Measurements from ENCODE around the gene SNX17.

- PRO-cap: no peak
- RAMPAGE, long total RNA: no peak
Observed at GRCh38 chr2:26245685-26246397, 1.1 kb downstream of the HADHB start.

DNA sequence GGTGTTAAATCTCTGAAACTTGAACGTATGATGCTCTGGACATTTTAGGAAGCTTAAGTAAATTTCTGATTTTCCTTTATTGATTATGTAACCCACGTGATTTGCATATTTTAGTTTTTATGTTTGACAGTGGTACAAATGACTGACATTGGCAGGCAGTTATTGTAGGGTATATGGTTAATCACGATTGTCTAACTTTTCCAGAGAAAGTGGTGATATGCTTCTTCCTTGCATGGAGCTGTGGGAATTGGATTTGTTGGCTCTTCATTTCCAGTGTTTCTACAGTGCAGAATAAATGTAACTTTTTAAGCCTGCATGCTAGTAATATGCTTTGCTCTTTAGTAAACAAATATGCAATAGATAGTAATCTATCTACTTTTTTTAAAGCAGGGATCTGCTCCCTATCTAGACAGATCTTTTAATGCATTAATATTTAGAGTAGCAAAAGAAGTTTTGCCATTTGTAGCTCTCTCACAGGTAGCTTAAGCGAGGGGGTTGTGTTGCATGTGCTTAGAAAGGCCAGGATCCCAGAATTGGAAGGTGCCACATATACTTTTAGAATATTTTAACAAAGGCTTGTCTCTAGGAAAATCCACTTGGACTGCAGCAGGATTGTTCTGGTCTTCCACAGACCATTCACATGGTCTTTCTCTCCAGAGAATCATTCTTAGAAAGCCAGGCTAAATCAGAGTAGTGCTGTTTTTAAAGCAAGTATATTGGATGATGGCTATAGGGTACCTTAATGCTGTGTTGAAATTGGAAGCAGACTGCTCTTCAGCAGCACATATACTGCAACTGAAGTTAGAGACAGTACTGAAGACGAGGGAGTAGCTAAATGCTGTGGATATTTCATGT is 8.5 kb upstream of the DRC1 start:
- PRO-cap: no peak
- RAMPAGE, long total RNA: no peak

GRCh38 chr2:26423416-26423686 is 21.6 kb downstream of the DRC1 start:
- PRO-cap: no peak
- RAMPAGE, long total RNA: no peak

- PRO-cap: no peak
- RAMPAGE, long total RNA: no peak
Observed at GRCh38 chr2:26606739-26607269, 34.4 kb downstream of the CIB4 start.

DNA sequence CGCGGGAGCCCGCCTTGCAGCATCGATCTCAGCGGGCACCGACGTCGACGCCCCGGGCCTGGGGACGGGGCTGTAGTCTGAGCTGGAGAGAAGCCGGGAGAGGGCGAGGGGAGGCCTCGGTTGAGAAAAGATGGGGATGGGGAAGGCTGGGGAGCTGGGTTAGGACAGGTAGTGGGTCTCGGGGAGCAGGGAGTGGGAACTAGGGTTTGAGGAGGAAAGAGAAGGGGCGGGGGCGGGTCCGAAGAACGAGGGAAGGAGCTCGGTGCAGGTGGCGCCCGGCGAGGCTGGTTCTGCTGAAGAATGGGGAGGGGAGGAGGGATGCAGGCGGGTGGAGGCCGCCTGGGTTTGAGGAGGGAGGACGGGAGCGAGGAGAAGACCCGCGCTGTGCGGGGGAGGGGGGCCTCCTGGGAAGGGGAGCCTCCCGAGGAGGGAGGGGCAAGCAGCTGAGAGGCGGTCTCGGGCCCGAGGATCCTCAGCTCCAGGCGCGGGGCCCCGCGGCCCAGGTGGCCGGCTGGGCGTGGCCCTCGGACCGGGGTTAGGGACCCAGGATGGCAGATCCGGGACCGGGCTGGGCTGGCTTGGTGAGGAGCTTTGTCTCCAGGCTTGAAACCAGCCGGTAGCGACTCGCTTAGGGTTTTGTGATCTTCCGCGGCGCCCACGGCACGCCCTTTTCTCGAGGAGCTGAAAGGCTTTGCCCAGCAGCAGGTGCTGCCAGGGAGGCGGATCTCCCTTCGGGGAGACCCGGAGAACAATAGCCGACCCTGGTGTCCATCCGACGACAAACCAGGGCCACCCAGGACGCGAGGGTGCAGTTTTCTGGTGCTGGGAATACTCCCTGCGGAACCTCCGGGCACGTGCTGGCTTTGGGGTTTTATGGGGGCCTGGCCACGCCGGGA is 1.2 kb downstream of the DPYSL5 start:
- PRO-cap: no peak
- RAMPAGE, long total RNA: no peak

DNA sequence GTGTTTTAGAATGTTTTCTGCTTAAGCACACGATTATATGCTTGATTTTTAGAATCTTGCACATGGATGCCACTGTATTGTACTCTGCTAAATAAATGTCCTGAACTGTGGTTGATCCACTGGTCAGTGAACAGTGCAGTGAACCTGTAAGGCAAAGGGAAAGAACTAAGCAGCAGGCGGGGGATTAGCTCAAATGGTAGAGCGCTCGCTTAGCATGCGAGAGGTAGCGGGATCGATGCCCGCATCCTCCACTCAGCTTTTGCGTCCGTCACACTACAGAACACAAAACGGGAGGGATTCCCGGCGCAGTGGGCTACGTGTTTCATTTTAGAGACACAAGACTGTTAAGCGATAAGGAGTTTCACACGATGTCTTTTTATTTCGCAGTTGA is 437 bp upstream of the AGBL5 start:
- PRO-cap: no peak
- RAMPAGE, long total RNA: no peak

GRCh38 chr2:27095586-27095999 is 9.0 kb downstream of the KHK start:
- PRO-cap: no peak
- RAMPAGE, long total RNA: no peak

DNA sequence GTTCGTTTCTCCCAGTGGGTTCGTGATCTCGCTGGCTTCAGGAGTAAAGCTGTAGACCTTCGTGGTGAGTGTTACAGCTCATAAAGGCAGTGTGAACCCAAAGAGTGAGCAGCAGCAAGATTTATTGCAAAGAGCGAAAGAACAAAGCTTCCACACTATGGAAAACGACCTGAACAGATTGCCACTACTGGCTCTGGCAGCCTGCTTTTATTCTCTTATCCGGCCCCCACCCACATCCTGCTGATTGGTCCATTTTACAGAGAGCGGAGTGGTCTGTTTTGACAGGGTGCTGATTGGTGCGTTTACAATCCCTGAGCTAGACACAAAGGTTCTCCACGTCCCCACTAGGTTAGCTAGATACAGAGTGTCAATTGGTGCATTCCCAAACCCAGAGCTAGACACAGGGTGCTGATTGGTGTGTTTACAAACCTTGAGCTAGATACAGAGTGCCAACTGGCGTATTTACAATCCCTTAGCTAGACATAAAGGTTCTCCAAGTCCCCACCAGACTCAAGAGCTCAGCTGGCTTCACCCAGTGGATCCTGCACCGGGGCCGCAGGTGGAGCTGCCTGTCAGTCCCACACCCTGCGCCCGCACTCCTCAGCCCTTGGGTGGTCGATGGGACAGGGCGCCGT is 7.9 kb downstream of the CGREF1 start:
- PRO-cap: no peak
- RAMPAGE, long total RNA: no peak

GRCh38 chr2:27208357-27209116 is 3.3 kb upstream of the ATRAID start:
- PRO-cap: no peak
- RAMPAGE, long total RNA: no peak

GRCh38 chr2:27216452-27216766 is 760 bp upstream of the CAD start:
- PRO-cap: no peak
- RAMPAGE, long total RNA: no peak

GRCh38 chr2:27322021-27322902 is 635 bp downstream of the MPV17 start:
- PRO-cap: no peak
- RAMPAGE, long total RNA: no peak

- PRO-cap: bidirectional peak, plus-strand start at chr2:27370636, minus-strand start at chr2:27370281
- RAMPAGE, long total RNA: start-site peak on the plus strand at chr2:27370625-27370641, 136 and 93 reads in 2 replicates
Observed at GRCh38 chr2:27370516-27370799, at the start of gene SNX17. Gene SNX17, plus strand, starts transcription at chr2:27370616.

GRCh38 chr2:27371975-27372704 is 1.7 kb downstream of the SNX17 start:
- PRO-cap: no peak
- RAMPAGE, long total RNA: no peak

- PRO-cap: no peak
- RAMPAGE, long total RNA: no peak
Observed at GRCh38 chr2:27493661-27493917, 1.4 kb downstream of the FNDC4 start.

- PRO-cap: no peak
- RAMPAGE, long total RNA: no peak
Observed at GRCh38 chr2:27641007-27641498, 12.2 kb downstream of the GPN1 start.

DNA sequence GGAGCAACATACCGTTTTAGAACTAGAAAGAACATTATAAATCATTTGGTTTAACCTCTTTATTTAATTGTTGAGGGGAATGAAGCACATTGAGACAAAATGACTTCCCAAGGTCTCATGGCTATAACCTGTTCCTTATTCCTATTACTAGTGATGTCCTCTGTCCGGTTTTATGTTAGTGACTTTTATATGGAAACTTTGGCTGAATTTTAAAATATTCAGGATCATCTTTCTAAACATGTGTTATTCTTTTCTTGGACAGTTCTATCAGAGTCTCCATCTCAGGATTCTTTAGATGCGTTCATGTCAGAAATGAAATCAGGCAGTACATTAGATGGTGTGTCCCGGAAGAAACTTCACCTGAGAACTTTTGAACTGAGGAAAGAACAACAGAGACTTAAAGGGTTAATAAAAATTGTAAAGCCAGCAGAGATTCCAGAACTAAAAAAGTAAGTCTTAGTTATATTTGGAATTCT is 13.8 kb downstream of the SLC4A1AP start:
- PRO-cap: no peak
- RAMPAGE, long total RNA: no peak

DNA sequence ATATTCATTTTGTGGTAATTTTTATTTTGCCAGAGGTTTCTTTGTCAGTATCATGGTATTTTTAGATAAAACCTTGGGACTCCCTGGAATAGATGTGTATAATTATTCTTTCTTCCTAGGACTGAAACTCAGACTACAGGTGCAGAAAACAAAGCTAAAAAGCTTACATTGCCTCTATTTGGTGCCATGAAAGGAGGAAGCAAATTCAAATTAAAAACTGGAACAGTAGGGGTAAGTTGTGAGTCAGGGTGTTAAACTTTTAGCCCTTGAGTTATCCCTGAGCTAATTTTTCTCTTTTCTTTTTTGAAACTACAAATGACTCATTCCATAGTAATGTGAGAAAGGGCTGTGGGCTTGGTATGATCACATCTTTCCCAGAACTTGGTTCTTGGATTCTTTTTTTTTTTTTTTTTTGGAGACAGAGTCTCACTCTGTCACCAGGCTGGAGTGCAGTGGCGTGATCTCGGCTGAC is 18.5 kb downstream of the SLC4A1AP start:
- PRO-cap: no peak
- RAMPAGE, long total RNA: no peak

- PRO-cap: no peak
- RAMPAGE, long total RNA: no peak
Observed at GRCh38 chr2:27701502-27702002, 37.9 kb downstream of the SLC4A1AP start.

GRCh38 chr2:27747713-27748448 is 23.6 kb upstream of the MRPL33 start:
- PRO-cap: unidirectional peak, minus-strand start at chr2:27748083
- RAMPAGE, long total RNA: no peak

- PRO-cap: no peak
- RAMPAGE, long total RNA: no peak
Observed at GRCh38 chr2:27756766-27757348, 14.7 kb upstream of the MRPL33 start.